ENCODE measurements around the gene DBNDD1.

DNA sequence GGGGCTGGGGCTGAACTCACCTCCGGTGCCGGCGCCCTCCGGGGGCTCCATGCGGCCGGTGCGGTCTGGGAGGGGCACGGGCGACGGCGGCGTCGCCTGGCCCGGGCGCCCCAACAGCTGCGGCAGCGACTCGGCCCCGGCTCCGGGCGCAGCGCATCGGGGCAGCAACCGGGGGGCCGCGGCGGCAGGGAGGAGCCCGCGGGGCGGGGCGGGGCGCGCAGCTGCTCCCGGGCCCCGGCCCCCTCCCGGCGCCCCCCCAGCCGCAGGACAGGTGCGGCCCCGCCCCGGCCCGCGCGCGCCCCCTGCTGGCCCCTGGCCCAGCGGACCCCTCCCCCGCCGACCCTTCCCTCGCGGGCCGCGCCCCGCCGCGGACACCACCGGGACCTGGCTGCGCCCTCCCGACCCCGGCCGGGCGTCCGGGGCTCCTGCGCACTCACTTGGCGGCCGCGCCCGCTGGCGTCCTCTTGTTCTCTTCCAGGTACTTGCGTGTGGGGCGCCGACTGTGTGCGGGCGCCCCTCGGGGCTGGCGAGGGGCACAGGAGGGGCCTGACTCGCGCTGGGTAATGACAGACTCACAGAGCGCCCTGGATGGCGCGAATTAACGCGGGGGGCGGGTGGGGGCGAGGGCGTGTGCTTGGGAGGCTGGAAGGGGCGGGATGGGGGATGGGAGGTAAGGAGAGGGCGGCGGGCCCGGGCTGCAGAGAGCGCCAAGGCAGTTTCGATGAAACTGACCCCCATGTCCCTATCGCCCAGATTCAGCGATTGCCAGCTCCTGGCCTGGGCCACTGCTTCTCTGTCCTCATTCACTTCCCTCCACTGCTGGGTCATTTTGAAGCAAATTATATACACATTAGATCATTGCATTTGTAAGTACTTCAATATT is at the start of gene DBNDD1:
TSS of gene DBNDD1 (minus strand) at position 166 of the 883 bp plus-strand sequence.
- RRBS = 5% methylated on average over 44 of the region's 93 CpGs

DNA sequence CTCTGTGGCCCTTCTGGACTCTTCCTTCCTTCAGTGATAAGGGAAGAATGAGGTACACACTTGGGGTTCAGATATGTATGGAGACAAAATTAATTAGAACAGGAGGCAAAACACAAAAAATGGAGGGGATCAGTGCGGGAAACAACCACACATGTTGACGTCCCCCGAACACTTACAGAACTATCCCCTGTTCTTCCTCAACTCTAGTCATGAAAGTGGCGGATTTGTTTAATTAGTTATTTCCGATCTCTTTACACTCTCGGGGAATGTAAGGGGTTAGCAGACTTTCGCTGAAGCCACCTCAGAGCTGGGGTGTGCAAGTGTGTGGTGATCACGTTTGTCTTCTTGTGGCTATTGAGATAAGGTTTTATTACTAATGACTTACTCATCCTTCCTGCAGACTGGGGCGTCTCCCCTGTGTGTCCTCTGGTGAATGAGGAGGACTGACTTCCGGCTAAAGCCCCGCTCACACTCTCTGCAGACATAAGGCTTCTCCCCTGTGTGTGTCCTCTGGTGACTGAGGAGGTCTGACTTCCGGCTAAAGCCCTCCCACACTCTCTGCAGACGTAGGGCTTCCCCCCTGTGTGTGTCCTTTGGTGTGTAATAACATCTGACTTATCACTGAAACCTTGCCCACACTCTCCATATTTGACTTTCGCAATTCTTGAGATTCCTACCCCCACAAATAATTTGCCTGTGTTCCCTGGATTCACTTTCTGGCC is 19.5 kb downstream of the PRDM7 start:
- RRBS = 16% methylated on average over 1 of the region's 14 CpGs

DNA sequence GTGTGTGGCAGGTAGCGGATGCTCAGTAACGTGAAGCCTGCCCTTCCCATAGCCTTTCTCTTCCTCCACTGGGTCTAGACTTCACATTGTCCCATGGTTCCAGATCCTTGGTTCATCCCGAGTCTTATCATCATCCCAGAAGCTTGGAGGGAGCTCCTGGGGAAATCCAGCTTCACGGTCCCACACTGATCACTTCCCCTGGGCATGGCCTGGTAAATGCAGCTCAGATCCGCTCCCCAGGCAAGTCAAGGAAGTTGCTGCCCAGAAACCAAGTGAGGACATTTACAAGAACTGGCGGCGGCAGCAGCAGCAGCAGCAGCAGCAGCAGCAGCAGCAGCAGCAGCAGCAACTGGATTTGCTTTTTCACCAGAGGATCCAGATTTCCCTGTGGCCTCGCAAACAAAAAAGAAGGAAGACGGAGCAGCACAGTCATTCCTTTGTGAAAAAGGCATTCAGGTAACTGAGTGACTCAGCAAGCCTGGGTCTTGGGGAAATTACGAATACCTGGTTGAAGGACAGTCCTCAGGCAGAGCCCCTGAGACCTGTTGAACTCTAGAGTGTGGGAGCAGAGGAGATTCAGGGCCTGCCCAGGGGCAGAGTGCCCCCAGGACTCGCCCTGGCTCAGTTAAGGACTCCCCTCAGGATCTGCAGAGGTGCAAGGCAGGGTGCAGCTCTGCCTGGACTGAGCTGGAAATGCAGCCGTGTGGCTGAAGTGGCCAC is 25.0 kb upstream of the PRDM7 start:
- RRBS = no CpG with 5 or more reads among the region's 12 CpGs

Data from GM06990 (cell line).